Airway epithelial cell (primary cell): ENCODE measurements around a stretch of chr6.

GRCh38 chr6:44009882-44010364 lies 117.3 kb downstream of the MRPL14 start:
- RAMPAGE, long total RNA = no peak

DNA sequence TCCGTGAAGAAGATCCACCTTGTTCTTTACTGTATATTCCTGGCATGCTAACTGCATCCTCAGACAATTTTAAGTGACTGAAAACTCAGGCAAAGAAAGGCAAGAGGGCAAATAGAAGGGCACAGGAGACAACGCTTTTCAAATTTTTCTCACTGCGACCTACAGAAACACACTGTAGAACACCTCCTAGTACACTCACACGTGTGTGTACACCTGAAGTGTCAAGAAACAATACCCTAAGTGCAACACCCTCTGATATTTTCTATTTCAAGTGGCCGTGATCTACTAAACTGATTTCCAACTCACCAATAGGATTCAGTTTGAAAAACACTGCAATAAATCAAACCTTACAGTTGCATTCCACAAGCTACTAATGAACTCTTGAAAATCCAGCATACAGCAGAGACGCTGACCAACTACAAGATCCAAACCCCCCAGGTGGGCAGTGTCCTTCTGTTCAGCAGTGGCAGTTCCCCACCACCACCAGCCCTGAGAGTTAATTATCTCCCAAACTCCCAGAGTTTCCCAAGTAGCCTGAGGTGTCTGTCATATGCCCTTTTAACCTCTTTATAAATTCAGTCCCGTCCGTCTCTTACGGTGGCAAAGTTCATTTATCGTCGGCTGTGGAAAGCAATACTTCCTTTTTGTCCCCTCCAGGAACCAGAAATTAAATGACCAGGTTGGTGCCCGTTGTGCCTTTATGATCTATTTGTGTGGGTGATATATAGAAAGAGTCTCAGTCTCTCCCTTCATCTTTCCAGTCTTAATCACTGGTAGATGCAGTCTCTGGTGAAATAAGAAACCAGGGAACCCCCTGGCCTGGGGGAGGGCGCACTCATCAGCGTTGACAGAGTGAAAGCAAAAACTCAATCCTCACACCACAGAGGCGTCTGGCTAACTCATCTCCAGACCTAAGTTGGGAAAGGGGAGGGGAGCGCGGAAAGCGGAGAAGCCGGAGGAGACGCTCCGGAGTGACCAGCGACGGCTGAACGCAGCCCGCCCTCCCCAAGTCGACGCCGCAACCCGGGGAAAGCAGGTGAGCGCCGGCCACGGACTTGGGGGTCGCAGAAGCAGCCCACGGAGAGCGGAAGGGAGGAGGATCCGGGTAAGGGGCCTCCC lies 856 bp downstream of the MRPL14 start:
- RAMPAGE, long total RNA = no peak

- RAMPAGE, long total RNA = no peak
These were observed 11.3 kb downstream of the CAPN11 start for GRCh38 chr6:44170062-44170261.

DNA sequence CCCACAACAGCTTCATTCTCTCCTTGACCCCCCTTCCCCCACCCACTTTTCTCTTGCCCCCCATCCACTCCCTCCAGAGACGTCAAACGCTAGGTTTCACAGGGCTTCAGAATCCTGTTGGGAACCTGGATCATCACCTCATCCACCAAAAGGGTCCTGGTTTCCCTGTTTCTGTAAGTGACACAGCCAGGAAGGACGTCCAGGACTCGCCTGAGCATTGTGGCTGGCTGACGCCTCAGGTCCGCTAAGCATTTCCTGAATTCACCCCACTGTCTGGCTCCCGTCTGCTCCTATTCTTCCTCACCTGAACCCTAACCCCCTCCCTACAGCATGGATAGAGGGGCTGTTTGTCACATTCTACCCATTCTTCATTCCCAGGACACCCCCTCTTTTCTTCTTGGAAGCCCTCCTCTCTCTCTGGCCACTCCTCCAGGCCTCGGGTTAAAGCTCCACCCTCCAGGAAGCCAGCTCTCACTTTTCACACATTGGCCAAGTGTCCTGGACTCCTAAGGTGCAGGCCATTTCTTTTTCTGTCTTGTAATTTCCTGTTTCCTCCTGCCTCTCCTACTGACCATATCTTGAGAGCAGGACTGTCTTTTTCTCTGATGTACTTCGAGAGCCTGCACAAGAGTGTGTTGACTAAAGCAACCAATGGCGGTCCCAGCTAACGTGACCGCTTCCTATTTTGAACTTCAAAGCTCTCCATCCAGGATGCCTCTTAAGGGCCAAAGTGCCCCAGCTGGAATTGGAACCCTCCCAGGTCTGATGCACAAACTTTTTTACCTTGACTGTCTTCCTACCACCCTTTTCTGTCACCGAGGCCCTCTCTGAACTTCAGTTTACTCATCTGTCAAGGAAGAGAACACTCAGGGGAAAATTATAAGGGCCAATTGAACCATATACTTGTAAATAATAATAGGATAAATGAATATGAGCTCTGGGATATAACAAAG lies 24.2 kb upstream of the MYMX start:
- RAMPAGE, long total RNA = no peak

GRCh38 chr6:44202356-44202989 lies 14.3 kb upstream of the MYMX start:
- RAMPAGE, long total RNA = no peak

- RAMPAGE, long total RNA = no peak
These were observed 1.3 kb downstream of the HSP90AB1 start for GRCh38 chr6:44248317-44248469.

DNA sequence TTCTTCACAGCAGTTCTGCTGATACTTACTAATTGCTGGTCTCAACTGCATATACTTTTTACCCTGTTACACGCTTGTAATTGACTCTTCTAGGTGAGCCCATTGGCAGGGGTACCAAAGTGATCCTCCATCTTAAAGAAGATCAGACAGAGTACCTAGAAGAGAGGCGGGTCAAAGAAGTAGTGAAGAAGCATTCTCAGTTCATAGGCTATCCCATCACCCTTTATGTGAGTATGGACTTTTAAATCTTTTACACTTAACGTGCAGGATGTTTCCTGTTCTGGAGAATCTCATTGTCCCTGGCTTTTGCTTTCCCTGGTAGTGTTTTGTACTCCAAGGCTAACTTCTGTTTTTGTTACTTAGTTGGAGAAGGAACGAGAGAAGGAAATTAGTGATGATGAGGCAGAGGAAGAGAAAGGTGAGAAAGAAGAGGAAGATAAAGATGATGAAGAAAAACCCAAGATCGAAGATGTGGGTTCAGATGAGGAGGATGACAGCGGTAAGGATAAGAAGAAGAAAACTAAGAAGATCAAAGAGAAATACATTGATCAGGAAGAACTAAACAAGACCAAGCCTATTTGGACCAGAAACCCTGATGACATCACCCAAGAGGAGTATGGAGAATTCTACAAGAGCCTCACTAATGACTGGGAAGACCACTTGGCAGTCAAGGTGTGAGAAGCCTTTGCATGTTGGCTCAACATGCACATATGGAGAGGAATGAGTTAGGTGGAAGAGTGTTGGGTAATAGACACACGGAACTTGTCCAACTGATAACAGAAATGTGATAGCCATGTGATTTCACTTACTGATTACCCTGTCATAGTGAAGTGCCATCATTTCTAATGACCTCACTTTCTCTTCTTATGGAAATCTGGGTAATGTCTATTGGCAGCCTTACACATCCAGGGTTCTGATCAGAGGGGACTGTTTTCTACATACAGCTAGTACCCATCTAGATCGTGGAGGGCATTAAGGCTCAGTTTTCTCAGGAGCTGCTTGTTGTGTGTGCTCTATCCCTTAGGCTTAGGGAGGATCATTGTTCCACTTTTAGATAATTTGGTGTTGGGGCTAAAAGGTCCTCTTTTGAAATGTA lies 3.4 kb downstream of the HSP90AB1 start:
- RAMPAGE, long total RNA = no peak

- RAMPAGE, long total RNA = no peak
These were observed 977 bp downstream of the SLC35B2 start for GRCh38 chr6:44256262-44256840.

GRCh38 chr6:44298752-44299831 lies 1.6 kb upstream of the TCTE1 start:
- RAMPAGE, long total RNA = no peak

DNA sequence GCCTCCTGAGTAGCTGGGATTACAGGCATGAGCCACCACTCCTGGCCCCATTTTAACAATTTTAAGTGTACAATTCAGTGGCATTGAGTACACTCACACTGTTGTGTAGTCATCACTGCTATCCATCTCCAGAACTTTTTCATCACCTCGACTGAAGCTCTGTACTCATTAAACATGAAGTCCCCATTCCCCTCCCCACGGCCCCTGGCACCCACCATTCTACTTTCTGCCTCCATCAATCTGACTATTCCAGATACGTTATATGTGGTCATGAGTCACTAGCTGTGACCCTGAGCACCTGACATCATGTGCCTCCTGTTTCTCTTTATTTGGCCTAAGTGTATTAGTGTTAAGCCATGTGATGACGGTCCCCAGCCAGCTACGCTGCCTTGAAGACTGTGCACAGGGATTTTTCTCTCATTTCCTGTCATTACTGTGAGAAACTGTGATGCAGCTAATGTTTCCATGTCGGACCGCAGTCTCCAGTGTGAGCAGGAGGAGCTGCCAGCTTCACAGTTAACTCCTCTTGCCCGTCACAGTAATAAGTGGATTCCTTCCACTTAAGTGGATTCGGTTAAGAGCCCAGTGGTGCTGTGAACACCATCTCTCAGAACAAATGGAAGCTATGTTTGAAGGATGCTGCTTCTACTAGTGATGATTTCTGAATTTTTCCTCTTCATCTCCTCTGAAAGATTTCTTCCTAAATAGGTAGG lies 9.9 kb upstream of the SPATS1 start:
- RAMPAGE, long total RNA = no peak

GRCh38 chr6:44396795-44397287 lies 9.3 kb downstream of the CDC5L start:
- RAMPAGE, long total RNA = no peak

GRCh38 chr6:45419367-45420127 lies 41.8 kb upstream of the SUPT3H start:
- RAMPAGE, long total RNA = no peak

GRCh38 chr6:45437200-45437644 lies 59.5 kb upstream of the SUPT3H start:
- RAMPAGE, long total RNA = no peak

DNA sequence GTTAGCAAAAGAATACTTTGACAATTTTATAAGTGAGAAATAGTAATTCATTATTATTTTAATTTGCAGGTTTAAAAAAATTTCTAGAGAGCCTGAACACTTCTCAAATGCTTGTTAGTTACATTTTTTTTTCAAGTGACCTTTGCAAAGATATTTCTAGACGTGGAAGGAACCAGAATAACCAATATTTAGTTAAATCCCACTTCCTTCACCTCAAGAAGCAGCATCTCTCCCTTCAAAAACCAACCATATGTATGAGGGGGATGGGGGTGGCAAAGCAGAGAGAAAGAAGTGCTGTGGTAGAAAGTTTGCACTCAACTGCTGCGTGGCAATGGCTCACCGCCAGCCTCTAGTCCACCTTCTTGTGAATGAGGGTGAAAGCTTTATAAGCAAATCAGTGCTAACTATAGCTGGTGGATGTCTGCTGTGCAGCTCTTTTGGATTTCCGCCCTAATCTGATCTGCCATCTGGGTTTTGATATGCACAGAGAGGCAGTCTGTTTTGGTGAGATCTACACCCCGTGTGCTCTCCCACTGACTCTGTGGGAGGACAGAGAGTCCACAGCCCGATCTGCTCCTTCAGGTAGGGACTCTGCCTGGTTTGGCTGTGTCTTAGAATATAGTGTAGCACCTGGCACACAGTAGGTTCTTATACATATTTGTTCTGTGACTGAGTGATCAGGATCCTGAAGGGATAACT lies 281.2 kb upstream of the SUPT3H start:
- RAMPAGE, long total RNA = no peak

DNA sequence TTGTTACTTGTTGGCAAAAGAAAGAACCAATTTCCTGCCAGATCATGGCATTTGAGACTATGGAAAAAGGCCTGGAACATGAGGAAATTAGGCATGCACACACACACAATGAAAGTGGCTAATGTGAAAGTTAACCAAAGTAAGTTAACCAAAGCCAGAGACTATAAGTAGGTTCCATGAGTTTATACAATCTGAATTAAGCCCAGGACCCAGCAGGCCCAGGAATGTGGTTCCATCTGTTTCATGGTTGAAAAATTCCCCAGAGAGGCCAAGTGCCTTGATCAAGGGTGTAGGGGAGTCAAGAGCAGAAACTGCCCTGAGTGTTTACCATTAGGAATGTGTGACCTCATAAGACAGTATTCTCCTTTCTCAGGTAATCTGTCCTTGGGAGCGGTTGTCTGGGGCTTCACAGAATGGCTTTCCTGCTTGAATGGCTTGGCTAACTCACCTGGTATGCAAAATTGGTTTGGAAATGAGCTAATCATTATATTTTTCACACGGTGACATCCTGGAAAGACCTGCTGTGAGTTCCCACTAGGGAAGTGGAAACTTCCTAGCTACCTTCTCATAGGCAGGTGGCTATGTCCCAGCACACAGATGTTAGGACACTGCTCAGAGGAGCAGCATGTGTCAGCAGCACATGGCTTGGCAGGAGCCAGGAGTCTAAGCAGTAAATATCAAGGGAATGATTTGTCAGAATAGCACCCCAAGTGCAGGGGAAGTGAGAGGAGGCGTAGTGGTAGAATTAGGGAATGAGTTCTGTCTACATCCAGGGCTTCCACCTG lies 17.8 kb downstream of the CLIC5 start:
- RAMPAGE, long total RNA = no peak

- RAMPAGE, long total RNA = no peak
These were observed 3.9 kb downstream of the CLIC5 start for GRCh38 chr6:46011743-46012144.

GRCh38 chr6:46044763-46045425 lies 29.2 kb upstream of the CLIC5 start:
- RAMPAGE, long total RNA = no peak

DNA sequence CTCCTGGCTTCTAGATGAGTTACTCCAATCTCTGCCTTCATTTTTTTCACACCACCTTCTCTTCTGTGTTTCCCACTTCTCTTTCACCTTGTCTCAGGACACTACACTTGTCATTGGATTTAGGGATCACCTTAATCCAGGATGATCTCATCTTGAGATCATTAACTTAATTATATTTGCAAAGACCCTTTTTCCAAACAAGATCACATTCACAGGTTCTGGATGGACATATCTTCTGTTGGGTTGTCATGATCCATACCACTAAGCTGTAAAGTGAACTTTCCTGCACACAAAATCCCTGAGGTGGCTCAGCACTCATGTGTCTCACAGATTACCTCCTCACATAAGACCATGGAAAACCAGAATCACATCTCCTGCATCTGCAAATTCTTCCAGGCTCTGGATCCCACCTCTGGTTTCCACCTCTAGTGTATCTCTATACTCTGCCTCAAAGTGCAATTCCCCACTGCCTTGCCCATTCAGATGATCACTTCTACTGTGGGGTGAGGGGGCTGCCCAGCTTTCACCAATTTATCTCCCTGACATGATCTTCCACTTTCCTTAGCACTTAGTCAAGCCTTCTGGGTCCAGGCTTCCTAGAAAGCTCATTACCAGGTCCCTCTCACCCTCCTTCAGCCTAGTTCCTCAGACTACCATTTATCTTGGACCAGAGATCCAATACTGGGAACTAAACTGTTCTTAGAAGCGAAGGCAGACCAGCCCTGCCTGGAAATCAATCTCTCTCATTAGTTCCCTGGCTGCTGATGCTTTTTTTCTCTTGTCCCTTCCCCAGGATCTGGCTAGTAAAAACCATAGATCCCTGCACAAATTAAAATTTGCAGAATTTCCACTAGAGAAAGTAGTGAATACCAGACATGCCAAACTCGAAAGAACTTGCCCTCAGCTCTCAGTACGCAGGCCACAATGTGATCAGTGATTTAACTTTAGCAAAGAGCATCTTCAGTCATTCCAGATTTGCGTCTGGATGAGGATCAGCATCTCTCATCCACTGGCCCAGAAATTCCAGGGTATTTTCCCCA lies 91.3 kb downstream of the RCAN2 start:
- RAMPAGE, long total RNA = no peak

DNA sequence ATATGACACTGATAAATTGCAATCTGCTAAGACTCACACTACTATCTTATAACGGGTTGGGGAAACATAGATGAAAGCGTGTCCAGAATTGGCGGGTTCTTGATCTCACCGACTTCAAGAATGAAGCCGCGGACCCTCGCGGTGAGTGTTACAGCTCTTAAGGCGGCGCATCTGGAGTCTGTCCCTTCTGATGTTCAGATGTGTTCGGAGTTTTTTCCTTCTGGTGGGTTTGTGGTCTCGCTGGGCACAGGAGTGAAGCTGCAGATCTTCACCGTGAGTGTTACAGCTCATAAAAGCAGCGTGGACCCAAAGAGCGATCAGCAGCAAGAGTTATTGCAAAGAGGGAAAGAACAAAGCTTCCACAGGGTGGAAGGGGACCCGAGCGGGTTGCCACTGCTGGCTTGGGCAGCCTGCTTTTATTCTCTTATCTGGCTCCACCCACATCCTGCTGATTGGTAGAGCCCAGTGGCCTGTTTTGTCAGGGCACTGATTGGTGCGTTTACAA lies 86.2 kb downstream of the RCAN2 start:
- RAMPAGE, long total RNA = no peak

DNA sequence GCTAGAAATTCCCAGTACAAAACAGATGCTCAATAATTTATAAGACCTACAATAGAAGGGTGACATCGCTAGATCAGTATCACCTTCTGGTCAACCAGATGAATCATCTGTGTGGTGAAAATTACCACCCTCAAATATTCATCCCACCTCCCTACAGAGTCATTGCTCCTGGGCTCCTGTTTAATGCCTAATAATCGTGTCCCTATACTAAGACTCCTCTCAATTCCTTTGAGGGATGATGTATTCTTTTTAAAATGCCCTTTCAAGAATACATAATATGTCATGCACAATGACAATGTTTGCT lies 10.8 kb upstream of the ADGRF5 start:
- RAMPAGE, long total RNA = no peak